H1 (cell line): Measurements from ENCODE around the genes CDK5RAP2 and PHF19.

DNA sequence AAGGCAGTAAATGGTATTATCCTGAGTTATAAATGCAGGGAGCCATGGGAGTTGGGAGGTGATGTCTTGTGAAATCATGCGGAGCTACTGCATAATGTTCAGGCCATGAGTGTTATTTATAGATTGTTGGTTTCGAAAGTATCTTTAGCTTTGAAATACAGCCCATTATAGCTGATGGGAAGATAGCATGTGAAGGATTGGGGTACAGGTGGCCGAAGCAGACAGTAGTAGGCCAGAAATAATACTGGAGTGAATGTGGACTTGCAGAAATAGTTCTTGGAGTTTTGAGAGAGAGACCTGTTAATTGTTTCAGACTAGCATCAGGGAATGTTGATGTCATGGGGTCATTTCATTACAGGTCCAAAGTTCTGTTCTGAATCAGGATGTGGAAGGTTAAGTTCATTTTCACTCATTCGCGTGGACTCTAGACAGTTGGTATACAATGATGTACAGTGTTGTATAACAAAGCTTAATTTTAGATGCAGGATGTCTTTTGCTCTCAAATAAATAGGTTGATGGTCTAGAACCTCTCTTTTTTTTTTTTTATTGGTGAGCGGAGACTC lies 3.8 kb downstream of the ATP6V1G1 start:
- RRBS = no CpG with 5 or more reads among the region's 6 CpGs
CAGE:
- cytosol, long polyA plus RNA = no peak
- long polyA plus RNA = no peak
- nucleus, long polyA plus RNA = no peak

GRCh38 chr9:114622149-114622348 lies 11.0 kb downstream of the TMEM268 start:
- RRBS = no CpG with 5 or more reads among the region's 1 CpG
CAGE:
- cytosol, long polyA plus RNA = no peak
- long polyA plus RNA = no peak
- nucleus, long polyA plus RNA = no peak

- RRBS = no CpG with 5 or more reads among the region's 4 CpGs
CAGE:
- cytosol, long polyA plus RNA = no peak
- long polyA plus RNA = no peak
- nucleus, long polyA plus RNA = no peak
Observed at GRCh38 chr9:115281861-115282346, 163.9 kb upstream of the TNC start.

GRCh38 chr9:115591543-115592081 lies 473.7 kb upstream of the TNC start:
- RRBS = no CpG with 5 or more reads among the region's 5 CpGs
CAGE:
- cytosol, long polyA plus RNA = no peak
- long polyA plus RNA = no peak
- nucleus, long polyA plus RNA = no peak

GRCh38 chr9:115672335-115673647 lies 480.8 kb upstream of the PAPPA start:
- RRBS = no CpG with 5 or more reads among the region's 12 CpGs
CAGE:
- cytosol, long polyA plus RNA = no peak
- long polyA plus RNA = no peak
- nucleus, long polyA plus RNA = no peak

- RRBS = 4% methylated on average over 6 of the region's 27 CpGs
CAGE:
- cytosol, long polyA plus RNA = no peak
- long polyA plus RNA = no peak
- nucleus, long polyA plus RNA = no peak
Observed at GRCh38 chr9:116156571-116157361, 3.2 kb downstream of the PAPPA start.

DNA sequence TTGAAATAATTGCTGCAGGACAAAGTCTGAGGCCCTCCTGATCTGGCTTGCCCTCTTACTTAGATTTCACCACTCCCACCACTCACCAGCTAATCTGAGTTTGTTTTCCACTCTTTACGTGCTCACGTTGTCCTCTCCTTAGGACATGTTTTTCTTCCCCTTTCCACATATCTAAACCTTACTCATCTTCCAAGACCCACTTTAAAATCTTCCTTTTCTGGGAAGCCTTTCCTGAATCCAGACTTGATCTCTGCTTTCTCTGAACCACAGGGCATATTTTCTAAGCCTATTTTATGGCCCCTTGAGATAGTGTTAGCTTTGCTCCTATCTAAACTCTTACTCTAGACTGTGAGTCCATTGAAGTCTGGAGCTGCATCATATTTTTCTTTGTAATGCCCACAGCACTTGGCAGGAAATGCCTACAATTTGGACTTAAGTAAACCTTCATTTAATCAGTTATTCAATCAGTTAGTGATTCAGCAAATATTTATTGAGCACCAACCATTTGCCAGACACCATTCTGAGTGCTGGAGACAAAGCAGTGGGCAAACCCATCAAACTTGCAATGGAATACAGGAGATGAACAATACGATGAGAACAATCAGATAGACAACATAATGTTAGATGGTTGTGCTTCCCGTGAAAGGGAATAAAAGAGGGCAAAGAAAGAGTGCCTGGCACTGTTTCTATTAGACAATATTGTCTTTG lies 2.5 kb downstream of the TLR4 start:
- RRBS = no CpG with 5 or more reads among the region's 4 CpGs
CAGE:
- cytosol, long polyA plus RNA = no peak
- long polyA plus RNA = no peak
- nucleus, long polyA plus RNA = no peak

GRCh38 chr9:119963679-119964322 lies 594.6 kb upstream of the BRINP1 start:
- RRBS = no CpG with 5 or more reads among the region's 5 CpGs
CAGE:
- cytosol, long polyA plus RNA = no peak
- long polyA plus RNA = no peak
- nucleus, long polyA plus RNA = no peak

GRCh38 chr9:120386084-120387123 lies 193.6 kb downstream of the CDK5RAP2 start:
- RRBS = no CpG with 5 or more reads among the region's 18 CpGs
CAGE:
- cytosol, long polyA plus RNA = no peak
- long polyA plus RNA = no peak
- nucleus, long polyA plus RNA = no peak

DNA sequence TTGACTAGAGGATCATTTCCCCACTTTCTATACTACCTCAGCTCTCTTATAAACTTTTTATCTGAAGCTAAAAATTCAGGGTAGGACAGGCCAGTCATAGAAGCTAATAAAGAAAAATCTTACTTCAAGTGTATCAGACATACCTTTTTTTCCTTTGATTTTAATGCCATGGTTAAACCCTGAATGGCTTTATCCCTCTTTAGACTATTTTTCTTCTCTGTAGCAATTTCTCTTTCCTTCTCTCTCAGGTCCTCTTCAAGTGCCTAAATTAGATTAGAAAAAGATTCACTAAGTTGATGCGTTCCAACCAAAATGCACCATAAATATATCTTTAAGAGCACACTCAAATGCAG lies 52.3 kb downstream of the CDK5RAP2 start:
- RRBS = no CpG with 5 or more reads among the region's 1 CpG
CAGE:
- cytosol, long polyA plus RNA = no peak
- long polyA plus RNA = no peak
- nucleus, long polyA plus RNA = no peak

GRCh38 chr9:120579266-120580554 lies at the start of gene CDK5RAP2:
Gene CDK5RAP2 (minus strand): TSS chr9:120580167.
- RRBS = 1% methylated on average over 17 of the region's 60 CpGs
CAGE:
- cytosol, long polyA plus RNA = start-site peak on the minus strand at chr9:120580145-120580180, 145 reads
- long polyA plus RNA = start-site peak on the minus strand at chr9:120580067-120580172, 149 and 183 reads in 2 replicates
- nucleus, long polyA plus RNA = start-site peak on the minus strand at chr9:120580036-120580078, 21 reads; start-site peak on the minus strand at chr9:120580145-120580164, 343 reads

DNA sequence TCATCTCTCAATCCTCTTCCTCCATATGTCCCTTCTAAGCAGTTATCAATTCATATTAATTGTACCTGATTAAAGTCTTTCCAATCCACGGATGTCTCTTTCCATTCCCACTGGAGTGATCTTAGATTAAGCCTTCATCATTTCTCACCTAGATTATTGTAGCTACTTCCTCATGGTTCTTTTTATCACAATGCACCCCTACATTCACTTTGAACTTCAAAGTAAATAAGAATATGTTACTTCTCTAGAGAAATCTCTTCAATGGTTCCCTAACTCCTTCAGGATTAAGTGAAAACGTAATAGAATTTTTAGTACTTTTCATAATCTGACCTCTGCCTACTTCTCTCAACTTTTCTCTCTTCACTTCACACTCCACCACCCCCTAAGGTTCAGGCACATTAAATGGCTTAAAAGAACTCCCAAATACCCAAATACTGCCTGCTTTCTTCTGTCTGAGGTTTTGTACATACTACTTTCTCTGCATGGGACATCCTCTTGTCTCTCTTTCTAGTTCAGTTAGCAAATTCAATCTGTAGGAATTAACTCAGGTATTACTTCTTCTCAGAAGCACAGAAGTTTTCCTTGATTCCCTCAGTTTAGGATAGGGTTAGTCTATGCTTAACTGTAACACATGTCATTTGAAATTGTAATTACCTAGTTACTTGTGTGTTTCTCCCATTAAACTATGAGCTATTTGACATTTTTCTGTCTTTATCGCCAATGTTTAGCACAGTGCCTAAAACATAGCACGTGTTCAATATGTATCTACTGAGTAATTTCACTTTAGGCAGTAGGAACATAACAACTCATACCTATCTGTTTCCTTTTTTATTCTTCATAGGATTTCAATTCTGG lies 29.1 kb upstream of the CDK5RAP2 start:
- RRBS = no CpG with 5 or more reads among the region's 4 CpGs
CAGE:
- cytosol, long polyA plus RNA = no peak
- long polyA plus RNA = no peak
- nucleus, long polyA plus RNA = no peak

GRCh38 chr9:120711728-120712107 lies 2.6 kb downstream of the MEGF9 start:
- RRBS = no CpG with 5 or more reads among the region's 2 CpGs
CAGE:
- cytosol, long polyA plus RNA = no peak
- long polyA plus RNA = no peak
- nucleus, long polyA plus RNA = no peak

DNA sequence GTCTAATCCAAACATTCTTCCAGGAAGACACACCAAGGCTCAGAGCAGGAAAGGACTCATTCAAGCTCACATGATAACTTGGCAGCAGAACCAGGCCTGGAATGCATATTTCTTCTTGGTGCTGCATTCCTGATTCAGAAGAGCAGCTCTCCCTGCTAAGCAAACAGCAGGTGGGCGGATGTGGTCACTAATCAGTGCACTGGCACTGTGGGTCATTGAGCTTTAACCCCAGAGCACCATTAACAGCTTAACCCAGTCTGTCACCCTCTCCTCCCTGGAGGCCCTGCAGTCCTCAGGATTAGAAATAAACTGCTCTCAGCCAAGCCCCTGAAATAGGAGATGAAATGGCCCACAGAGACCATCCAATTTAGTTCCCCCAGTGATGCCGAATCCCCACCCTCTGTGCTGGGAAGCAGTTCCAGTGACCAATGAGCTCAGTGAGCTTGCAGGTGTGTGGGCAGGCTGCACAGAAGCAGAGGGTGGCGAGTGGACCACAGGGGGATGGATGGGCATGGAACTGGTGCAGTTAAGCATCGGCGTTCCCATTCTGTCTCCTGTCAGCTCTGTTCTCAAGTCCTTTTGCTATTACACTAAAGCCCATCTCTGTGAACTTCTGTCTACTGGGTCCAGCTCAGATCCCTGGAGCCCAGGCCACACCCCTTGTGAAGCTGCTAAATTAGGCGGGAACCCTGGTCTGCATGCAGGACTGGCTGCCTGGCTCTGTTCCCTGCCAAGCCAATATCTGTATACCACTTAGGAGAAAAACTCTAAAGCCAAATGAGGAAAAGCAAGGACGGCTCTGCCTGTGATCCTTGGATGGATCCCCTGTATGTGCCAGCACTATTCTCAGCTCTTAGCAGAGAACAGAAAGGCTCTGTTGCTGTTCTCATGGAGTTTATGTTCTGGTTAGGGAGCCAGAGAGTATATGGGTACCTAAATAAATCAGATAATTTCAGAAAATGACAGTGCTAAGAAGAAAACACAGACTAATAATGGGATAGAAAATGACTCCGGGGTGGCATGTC lies 16.7 kb upstream of the MEGF9 start:
- RRBS = no CpG with 5 or more reads among the region's 8 CpGs
CAGE:
- cytosol, long polyA plus RNA = no peak
- long polyA plus RNA = no peak
- nucleus, long polyA plus RNA = no peak

GRCh38 chr9:120868941-120870023 lies 7.7 kb downstream of the PHF19 start:
- RRBS = no CpG with 5 or more reads among the region's 54 CpGs
CAGE:
- cytosol, long polyA plus RNA = no peak
- long polyA plus RNA = no peak
- nucleus, long polyA plus RNA = no peak

- RRBS = 2% methylated on average over 59 of the region's 105 CpGs
CAGE:
- cytosol, long polyA plus RNA = start-site peak on the minus strand at chr9:120877180-120877198, 22 reads
- long polyA plus RNA = start-site peak on the minus strand at chr9:120877180-120877204, 25 and 39 reads in 2 replicates
- nucleus, long polyA plus RNA = start-site peak on the minus strand at chr9:120877155-120877198, 19 reads
Observed at GRCh38 chr9:120876906-120877818, at the start of gene PHF19. Gene PHF19 (minus strand): TSS chr9:120877188.

GRCh38 chr9:120892019-120892590 lies 15.1 kb upstream of the PHF19 start:
- RRBS = no CpG with 5 or more reads among the region's 11 CpGs
CAGE:
- cytosol, long polyA plus RNA = no peak
- long polyA plus RNA = no peak
- nucleus, long polyA plus RNA = no peak

- RRBS = no CpG with 5 or more reads among the region's 18 CpGs
CAGE:
- cytosol, long polyA plus RNA = no peak
- long polyA plus RNA = no peak
- nucleus, long polyA plus RNA = no peak
Observed at GRCh38 chr9:120903850-120905025, 22.4 kb downstream of the TRAF1 start.

GRCh38 chr9:120919851-120920479 lies 6.6 kb downstream of the TRAF1 start:
- RRBS = no CpG with 5 or more reads among the region's 5 CpGs
CAGE:
- cytosol, long polyA plus RNA = no peak
- long polyA plus RNA = no peak
- nucleus, long polyA plus RNA = no peak

GRCh38 chr9:120929459-120929649 lies 2.8 kb upstream of the TRAF1 start:
- RRBS = no CpG with 5 or more reads among the region's 3 CpGs
CAGE:
- cytosol, long polyA plus RNA = no peak
- long polyA plus RNA = no peak
- nucleus, long polyA plus RNA = no peak